Subcutaneous preadipocyte (primary cell): ENCODE measurements around a stretch of chr4.

GRCh38 chr4:153523895-153524483 is 57.8 kb downstream of the TMEM131L start:
- CAGE, long polyA plus RNA, result no peak

DNA sequence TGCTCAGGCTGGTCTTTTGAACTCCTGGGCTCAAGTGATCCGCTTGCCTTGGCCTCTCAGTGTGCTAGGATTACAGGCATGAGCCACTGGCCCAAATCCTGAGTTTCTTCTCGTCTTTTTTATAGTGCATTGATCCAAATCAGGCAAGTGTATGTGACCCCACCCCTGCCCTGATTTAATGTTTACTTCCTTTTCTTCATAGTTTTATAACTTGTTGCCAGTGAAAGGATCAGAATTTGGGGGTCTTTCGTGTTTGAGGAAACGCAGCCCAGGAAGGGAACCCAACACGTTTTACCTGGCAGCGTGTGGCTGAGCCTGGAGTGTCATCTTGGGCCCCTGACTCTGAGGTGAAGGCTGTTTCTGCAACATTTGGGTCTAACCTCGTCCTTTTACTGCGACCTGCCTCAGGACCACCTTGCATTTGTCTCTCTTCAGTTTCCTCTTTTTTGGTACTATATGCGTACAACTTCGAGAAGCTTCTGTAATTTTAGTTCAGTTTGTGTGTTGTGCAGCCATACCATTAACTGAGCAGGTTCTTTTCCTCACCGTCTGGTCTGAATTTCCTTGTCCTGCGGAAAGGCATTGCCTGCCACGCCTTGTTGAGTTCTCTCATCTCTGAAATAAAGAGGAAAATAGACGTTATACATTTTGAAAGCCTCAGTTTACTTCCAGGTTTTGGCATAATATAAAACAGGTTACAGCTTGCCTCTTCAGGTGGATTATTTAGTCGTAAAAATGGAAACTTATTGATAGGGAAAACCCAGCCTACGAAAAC is 61.5 kb downstream of the TMEM131L start:
- CAGE, long polyA plus RNA, result no peak

DNA sequence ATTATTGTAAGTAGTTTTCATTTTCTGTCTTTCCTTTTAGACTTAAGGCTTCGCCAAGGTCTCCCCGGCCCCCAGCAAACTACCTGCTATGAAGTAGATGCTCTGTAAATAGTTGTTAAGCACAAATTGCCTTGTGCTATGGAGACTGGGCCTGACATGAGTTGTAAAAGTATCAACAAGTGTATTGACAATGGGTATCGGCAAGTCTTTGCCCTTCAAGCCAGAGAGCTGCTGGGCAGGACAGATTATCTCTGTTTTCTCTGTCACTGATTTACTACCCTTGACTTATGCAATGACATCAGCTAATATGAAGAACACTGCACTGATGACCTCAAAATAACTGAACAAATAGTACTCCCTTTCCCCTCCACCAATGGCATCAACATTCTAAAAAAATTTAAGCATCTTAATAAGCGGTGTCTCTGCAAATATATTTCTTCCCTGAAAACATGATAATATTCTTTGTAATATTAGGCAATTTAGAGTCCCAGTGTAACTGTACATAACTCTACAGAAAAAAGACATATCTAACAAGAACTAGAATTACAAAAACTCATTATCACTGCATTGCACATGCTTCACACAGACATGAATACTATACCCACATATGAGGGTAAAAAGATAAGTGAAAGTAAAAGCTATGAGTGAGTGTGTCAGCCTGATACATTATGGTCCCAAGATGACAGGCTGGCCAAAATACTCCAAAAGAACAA is 2.6 kb upstream of the FGB start:
- CAGE, long polyA plus RNA, result no peak

DNA sequence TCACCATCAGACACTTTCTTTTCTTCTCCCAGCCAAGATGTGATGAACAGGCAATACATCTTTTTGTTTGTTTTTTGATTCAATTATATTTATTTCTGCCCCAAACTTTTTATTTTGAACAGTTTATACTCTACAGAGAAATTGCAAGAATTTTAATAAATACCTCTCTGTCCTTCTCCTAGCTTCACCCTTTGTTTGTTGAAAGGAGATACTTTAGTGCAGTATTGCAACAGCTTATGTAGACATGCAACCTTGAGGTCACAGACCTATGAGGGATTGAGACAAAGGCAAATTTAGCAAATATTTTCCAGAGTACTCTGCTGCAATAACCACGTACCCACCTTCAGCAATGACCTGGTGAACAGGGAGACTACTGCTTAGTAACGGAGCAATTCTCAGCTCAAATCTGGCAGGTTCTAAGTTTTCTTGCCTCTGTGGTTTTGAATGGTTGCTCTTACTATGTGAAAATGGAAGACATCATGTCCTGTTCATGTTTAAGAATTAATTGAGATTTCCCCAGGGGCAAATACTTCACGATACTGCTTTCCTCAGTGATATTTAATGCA is 13.2 kb downstream of the FGA start:
- CAGE, long polyA plus RNA, result no peak

- CAGE, long polyA plus RNA, result no peak
Observed at GRCh38 chr4:154616641-154617126, 4.2 kb upstream of the FGG start.

GRCh38 chr4:154740634-154741082 is 3.1 kb upstream of the LRAT start:
- CAGE, long polyA plus RNA, result no peak

- CAGE, long polyA plus RNA, result no peak
Observed at GRCh38 chr4:155352713-155353162, 24.0 kb downstream of the MAP9 start.

DNA sequence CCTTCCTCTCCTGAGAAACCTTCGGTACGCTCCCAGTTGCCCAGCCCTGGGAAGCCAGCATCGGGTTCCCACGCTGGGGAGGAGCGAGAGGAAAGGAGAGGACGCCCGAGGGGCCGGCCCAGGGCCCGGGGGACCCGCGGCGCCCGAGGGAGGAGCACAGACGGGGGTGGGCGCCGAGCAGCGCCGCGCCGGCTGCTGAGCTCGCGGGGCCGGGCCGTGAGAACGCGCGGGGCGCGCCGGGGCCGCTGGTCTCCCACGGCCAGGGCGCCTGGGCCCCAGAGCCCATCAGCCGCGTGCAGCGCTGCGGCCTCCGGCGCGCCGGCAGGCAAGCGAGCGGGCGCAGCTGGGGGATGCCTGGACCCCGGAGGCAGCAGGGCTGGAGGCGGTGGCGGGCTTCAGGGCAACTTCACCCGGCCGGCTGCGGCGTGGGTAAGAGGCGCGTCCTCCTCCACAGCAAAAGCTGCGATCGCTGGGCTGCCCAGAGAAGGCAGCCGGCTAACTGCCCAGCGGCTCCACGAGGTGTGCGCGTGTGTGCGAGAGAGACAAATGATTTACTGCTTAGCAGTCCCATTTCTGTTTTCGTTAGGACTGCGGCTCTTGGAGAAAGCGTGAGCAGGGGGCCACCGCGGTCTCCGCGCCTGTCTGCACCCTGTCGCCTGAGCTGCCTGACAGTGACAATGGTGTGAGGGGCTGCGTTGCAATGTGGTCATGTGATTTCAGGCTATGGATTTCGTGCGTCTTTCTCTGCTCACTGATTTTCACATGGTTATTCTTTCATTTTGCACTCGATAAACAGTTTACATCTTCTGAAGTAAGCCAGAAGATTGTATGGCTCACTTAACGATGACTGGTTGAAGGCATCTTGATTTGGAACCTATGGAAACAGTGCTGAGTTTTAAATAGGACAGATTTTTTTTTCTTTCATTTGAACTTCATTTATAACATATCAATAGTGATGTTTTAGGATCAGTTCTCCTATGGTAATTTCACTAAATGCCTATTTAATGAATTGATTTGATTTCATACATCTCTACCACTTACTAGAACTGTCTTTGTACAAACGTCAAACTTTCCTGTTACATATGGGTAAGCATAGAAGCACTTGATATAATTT is 1.2 kb downstream of the GUCY1A1 start:
- CAGE, long polyA plus RNA, result no peak

DNA sequence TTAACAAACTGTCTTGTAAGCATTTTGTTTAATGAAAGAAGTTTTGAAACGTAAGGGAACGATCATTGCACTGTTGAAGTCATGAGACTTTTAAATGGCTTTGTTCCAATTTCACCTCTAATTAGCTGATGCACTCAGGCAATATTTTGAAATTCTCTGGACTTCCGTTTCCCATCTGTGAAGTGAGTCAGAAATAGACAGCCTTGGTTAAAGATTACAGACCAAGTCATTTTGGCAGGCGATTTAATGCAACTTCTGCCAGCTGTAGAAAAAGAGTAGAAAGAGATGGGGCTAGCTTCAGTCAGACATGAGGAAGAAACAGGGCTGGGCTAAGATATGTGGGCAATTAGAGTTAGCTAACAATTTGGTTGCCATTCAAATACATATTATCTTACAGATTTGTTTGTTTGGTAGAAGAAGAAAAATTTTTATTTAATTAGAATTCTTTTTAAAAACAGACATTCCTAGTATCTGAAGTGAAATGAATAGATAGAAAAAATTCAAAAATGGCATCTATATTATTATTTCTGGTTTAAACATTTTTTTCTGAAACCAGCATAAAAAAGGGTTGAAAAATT is 14.0 kb upstream of the TDO2 start:
- CAGE, long polyA plus RNA, result no peak

DNA sequence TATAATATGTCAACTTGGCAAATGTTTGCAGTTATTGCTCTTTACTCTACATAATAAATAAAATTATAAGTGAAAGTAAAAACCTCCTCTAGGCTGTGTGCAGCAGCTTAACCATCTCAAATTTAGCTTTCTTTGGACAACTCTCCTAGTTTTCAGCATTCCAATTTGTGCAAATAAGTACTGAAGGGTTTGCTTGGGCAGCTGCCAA is 82.5 kb downstream of the GASK1B start:
- CAGE, long polyA plus RNA, result no peak

DNA sequence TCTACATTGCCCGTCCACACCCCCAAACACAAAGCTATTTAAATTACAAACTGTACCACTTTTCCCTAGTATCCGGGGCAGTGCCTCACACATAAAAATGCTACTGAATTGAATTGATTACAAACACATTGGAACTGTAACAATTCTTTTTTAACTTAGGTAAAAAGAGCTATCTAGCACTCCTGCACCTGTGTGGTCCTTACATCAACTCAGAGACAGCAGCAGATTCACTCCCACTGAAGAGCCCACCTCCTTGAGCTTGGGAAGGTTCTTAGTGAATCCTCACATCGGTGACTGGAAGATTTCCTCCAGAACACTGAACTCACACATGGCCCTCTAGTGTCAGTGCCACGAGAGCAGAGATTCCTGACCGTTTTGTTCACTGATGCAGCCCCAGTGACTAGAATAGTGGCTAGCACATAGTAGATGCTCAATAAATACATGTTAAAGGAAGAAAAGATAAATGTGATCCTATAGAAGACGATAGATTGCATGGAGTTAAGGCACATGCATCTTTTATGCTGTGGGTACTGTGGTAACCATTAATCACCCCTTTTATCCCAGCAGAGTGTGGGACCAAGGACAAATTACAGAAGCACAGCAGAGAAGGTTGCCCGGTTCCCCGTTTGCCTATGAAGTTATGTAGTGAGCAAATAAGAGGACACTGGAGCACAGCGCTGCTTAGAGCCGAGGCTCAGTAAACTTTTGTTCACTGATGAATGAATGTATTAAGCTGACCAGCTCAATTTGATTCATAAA is 8.8 kb downstream of the GASK1B start:
- CAGE, long polyA plus RNA, result no peak

- CAGE, long polyA plus RNA, result no peak
Observed at GRCh38 chr4:158165102-158165463, 7.7 kb downstream of the GASK1B start.

DNA sequence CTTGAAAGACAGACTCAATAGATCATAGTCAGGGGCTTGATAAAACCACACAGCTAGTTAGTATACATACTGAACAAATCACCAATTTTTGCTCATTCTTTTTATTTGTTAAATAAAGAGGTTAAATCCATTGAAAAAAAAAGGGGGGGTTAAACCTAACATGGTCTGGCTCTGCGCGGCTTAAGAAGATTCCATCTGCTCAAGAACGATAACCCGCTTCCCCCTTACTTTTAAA is 3.1 kb downstream of the GASK1B start:
- CAGE, long polyA plus RNA, result no peak

DNA sequence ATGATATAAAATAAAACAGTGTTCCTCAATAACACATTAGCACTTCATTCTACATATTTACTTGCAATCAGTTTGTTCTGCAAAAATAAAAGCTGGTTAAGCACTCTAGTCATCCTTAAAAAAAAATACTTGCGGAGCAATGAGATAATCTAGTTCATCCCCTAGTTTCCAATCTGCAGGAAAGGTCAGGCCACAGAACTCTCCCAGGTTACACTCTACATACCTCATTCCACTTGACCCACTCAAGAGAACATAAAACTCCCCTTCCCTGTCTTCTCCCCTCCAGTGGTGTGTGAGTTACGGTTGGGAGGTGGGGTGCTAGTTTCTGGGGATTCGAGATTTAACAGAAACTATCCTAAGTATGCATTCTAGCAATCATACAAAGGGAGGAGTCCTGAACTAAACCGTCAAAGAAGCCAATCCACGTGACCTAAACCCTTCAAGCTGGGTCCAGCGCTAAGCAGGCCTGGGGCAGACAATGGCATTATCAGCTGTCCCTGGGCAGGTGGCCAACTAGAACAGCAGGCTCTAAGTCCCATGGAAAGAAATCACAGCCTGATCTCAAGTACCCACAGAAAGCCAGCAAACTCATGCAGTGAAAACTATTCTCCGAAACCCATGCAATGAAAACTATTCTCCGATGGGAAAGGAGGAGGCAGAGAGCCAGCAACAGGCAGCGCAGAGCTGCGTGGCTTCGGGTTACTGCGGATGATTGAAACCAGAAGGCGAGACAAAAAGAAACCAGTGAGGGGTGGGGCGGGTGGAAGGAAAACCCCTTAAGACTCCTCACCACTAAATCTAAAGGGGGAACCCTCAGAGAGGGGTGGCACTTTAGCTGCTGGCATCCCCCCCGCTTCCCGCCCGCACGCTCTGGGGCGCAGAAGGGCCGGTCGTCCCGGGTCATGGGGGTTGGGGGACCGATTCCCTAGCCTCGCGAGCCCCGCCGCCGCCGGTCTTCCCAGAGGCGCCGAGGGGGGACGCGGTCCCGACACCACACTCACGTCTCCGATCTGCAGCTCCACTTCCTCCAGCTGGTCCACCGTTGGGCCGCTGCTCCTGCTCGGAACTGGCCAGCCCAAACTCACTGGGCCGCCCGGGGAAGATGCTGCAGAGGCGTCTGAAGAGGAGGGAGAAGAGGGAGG is 701 bp downstream of the C4orf46 start:
- CAGE, long polyA plus RNA, result no peak

- CAGE, long polyA plus RNA, result no peak
Observed at GRCh38 chr4:158722233-158722745, 907 bp downstream of the PPID start.

GRCh38 chr4:158817712-158818456 is 49.1 kb downstream of the FNIP2 start:
- CAGE, long polyA plus RNA, result no peak

DNA sequence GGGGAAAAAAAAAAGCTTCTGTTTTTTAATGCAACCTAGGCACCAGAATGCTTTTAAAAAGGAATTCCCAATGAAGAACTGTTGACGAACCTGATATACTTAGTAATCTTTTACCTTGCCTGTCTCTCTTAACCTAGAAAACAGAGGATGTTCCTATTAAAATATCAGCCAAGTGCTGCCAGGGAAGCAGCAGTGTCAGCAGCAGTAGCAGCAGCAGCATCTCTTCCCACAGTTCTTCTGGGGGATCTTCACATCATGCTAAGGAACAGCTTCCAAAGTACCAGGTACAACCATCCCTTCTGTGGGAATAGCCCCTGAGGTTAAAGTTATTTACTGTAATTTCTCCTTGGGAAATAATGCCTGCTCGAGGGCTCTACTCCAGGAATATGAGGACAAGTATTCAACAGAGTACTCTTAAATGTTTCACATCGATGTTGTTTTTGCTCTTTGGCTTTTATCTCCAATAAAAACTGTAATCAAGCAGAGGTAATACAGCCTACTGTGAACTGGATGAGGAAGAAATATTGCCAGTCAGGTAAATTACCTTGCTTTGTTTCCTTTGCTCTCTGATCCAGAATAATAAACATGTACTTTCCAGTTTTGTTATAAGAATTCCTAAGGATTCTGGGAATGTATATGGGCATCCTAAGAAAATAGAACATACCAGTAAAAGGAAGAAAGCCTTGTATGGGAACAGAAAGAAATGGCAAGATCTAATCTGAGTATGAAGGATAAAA is 60.3 kb downstream of the FNIP2 start:
- CAGE, long polyA plus RNA, result no peak

- CAGE, long polyA plus RNA, result no peak
Observed at GRCh38 chr4:158896059-158896450, 127.2 kb downstream of the FNIP2 start.

DNA sequence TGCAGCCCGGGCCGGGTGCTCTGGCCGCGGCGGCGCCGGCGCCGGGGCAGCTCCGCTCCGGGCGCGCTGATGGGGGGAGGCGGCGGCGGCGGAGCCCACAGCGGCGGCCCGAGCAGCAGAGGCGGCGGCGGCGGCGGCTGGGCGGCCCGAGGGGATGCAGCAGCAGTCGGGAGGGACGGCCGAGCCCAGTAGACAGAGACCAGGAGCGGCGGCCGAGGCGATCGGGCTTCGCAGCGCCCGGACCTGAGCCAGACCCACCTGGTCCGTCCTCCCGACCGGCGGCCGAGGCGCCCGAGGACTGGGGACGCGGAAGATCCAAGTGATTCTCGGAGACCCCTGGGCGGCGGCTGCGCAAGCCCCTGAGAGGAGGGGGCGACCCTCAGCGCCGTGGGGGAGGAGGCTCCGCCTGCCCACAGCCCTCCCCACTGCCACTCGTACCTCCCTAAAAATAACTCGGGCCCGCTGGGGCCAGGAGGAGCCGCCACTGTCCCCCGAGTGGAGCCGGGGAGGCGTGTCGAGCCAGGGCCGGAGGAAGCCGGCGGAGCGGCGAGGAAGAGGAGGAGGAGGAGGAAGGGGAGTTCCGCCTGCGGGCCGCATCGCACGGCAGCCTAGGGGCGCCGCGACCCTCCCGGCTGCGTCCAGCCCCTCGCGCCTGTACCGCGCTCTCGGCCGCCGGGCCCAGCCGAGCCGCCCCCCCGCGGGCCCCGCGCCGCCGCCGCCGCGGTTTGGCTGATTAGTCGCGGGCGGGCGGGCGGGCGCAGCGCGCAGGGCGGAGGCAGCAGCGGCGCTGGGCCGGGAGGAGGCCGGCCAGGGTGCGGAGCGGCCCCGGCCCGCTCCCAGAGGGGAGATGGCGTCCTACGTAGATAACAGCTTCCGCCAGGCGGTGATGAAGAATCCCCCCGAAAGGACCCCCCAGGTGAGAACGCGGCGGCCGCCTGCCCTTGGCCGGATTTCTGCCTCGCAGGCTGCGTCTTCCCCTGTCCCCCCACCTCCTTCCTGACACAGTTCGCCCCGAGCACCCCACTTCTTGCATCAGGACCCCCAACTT is 761 bp downstream of the RAPGEF2 start:
- CAGE, long polyA plus RNA, result no peak

- CAGE, long polyA plus RNA, result no peak
Observed at GRCh38 chr4:159216065-159216613, 113.3 kb downstream of the RAPGEF2 start.